Heart right ventricle (tissue), 2 donors: ENCODE measurements around the gene TFPI2.

DNA sequence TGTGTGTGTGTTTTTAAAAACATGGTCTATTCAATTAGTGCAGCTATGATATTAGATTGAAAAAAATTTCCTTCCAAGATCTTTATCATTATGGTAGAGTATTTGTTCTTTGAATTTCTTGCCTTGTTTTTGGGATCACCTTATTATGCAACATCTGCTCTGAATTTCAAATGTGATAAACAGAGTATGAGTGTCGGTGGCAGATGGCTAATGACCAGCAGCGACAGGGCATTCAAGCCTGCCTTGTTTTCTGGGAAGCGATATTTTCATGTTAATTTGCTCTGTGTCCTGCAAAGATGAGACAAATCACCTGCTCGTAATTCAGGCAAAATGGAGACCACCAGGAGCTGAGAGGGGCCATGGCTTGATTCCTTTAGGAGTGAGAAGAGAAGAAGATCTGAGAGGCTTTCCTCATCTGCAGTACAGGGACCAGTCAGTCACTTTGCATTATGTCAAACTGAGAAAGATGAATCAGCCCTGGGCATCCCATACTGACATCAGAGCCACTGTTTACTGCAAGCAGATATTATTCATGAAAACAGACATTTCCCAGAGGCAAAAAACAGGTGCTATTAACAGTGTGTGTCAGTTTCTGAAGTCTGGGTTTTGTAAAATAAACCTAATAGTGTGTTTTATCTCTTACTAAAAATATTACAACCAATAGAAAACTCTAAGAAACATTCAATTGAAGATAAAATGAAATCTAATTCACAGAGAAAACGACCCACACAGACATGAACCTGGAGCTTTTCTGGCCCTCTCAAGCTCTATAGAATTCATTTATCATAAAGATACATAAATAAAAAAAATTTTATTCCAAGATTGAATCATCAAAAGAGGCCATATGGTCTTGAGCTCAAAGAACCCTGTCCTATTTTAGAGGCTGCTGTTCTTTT lies 67.6 kb downstream of the CDK6 start:
- PRO-cap, 2 experiments: no peak in any of the 2 experiments

DNA sequence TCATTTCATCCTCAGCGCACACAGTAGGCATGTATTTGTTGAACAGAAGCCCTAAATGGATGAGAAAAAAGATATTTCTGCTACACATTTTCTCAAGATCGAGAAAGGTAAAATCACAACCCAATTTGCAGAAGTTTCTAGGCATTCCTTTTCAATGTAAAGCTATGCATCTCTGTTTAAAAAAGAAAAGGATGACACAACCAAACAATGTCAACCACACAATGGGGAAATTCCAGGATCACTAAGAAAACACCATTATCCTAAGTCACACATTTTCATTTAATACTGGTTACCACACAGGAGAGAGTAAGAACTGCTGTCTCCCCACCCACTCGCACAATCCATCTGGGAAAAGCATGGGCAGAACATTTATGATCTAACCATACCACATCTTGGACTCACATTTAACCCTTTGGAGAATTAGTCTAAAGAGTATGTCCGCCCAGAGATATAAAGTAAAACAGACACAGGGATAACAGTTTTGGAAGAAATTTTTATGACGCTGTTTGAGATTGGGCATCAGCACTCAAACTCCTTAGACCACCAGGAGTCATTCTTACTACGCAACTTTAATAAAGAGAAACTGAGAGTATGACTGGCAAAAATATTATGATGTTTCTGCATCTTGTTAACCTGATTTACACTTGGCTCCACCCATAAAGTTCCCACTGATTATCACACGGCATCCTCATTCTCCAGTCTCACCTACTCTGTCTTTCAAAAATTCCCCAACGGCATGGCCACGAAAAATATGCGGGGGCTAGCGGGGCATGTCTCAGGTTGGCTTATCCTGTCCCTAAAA lies 4.2 kb downstream of the CDK6 start:
- PRO-cap, 2 experiments: no peak in any of the 2 experiments

DNA sequence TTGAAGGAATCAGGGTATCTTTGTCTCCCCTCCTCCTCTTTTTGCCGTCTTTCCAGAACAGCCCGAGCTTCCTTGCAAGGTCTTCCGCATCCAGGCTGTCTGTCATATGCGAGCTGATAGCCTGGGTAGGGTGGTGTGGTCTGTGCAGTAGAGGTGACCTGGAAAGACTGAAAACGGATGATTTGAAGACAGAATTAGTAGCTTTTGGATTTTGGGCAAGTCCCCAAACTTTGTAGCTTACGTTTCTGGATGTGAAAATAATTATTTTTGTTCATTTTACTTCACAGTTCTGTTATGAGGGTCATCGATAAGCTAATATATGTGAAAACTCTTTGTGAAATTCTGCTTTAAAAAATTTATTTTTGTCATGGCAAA lies 552 bp downstream of the VPS50 start:
- PRO-cap, 2 experiments: no peak in any of the 2 experiments

DNA sequence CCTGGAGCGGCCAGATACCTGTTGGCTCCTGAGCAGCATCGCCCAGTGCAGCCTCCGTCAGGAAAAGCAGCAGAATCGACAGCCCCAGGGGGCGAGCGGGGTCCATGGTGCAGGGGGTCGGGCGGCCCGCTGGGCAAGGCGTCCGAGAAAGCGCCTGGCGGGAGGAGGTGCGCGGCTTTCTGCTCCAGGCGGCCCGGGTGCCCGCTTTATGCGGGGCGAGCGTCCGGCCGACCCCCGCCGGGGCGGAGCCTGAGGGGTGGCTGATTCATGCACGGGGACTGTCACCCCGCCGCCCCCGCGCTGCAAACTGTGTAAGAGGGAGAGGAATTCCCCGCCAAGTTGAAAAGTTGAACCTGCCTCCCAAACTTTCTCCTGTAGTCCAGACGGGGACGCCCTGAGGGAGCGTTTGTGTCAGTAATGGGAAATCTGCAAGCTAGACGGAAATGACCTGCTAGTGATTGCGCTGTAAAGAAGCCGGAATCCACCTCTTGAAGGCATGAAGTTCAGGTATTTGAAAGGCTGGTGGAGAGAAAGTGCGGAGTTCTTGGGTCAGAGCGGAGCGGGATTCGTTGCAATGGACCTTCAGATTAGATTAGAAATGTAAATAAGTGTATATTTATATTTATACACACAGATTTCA lies at the start of gene TFPI2:
Gene TFPI2 (minus strand): TSS at position 181 of the 640 bp plus-strand sequence.
- PRO-cap, 2 experiments: peak in 2 of 2 experiments; most common plus-strand start position 506 of the sequence (in 1); most common minus-strand start position 181 of the sequence (in 2)

DNA sequence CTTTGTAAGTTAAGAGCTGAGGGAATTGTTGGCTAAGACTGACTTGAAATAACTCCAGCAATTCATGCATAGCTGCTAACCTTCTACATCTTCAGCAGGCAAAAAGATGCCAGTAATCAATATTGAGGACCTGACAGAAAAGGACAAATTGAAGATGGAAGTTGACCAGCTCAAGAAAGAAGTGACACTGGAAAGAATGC lies 174 bp downstream of the GNGT1 start:
- PRO-cap, 2 experiments: no peak in any of the 2 experiments

DNA sequence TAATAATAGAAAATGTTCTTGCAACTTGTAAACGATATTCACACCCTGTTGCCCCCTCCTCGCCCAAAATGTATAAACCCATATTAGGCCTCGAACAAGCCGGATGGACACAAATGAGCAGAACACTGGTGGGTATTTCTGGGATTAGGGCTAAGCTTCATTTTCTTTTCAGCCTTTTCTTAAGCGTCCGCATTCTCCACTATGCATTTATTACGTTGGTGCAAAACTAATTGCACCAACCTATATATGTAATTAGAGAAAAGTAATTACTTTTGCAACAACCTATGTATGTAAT lies 332 bp upstream of the GNG11 start:
- PRO-cap, 2 experiments: no peak in any of the 2 experiments

DNA sequence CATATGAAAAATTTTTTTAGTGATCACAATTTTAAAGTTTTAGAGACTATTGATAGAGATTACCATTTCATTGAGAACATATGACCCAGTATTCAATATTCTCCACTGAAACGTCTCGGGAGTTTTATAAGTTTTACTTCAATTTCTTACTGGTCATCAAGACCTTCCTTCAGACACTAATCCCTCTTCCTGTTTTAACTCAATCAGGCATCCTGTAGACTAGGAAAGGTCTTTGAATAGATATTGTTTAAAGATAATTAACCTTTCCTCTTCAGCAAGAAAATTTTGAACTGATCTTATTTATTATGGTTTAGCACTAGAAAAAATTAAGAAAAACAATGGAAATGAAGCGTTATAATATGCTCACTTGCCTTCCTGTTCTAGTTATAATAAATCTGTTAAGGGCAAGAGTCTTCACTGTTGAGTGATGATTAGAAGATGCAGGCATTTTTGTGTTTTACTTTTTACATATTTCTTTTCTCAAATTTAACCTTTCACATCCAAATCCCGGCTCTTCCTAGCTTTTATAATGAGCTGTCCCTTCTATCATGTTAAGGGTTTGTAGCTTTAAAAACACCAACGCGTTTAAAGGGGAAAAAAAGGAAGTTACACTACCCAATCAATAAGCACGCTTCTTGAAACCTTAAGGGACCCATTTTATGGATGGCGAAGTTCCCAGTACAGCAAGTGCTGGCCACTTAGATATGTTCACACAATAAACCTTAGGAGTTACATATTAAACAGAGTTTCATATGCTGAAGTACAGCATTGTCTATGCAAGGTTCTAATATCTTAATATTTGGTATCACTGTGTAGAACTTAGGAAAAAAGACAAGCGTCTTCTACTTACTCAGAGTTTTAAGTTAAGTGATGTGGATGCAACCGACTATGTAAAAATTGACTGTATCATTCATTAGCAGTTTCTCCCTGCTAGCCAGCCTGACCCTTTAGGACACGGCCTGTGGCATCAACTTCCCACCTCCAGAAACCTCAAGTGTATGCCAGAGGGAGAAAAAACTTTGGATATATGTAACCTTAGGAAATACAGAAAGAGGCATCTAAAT lies 1.6 kb downstream of the GNG11 start:
- PRO-cap, 2 experiments: peak in 1 of 2 experiments; most common plus-strand start position 672 of the sequence (in 1); most common minus-strand start position 531 of the sequence (in 1)

- PRO-cap, 2 experiments: peak in 1 of 2 experiments; most common plus-strand start chr7:94183702 (in 1); most common minus-strand start chr7:94183424 (in 1)
Observed at GRCh38 chr7:94183132-94183922, 179.2 kb upstream of the BET1 start.

GRCh38 chr7:94197269-94197752 lies 193.2 kb upstream of the BET1 start:
- PRO-cap, 2 experiments: no peak in any of the 2 experiments

- PRO-cap, 2 experiments: peak in 1 of 2 experiments; most common minus-strand start chr7:94296988 (in 1)
Observed at GRCh38 chr7:94296771-94297130, 97.9 kb upstream of the COL1A2 start.

DNA sequence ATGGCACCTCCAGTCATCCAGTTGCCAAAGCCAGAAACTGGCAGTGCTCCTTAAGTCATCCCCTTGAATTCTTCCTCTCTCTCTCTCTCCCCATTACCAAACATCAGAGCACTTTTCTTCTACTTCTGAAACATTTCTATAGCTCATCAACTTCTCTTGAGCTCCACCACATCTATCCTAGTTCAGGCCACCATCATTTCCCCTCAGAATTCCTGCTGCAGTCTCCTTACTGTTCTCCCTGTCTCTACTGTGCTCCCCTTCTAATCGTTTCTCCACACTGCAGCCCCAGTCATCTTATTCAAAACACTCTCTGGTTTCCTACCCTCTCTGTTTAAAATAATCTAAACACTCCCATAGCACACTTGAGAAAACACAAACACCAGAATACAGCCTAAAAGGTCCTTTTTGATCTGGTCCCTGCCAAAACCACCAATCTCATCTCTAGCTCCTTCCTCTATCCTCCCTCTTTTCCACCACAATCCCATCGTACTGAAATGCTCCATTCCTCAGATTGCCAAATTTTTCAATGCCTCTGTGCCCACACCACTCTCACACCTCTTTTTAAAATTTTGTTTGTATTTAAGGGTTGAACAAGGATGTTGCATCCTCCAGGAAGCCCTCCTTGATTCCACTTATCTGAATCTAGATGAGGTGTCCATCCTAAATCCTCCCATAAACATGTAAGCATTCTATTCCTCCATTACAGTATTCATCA lies 4.8 kb upstream of the COL1A2 start:
- PRO-cap, 2 experiments: no peak in any of the 2 experiments

GRCh38 chr7:94391659-94392051 lies 3.0 kb upstream of the COL1A2 start:
- PRO-cap, 2 experiments: peak in 1 of 2 experiments; most common plus-strand start chr7:94391915 (in 1)

GRCh38 chr7:94428220-94428591 lies 33.5 kb downstream of the COL1A2 start:
- PRO-cap, 2 experiments: no peak in any of the 2 experiments

- PRO-cap, 2 experiments: no peak in any of the 2 experiments
Observed at GRCh38 chr7:94430062-94430891, 35.6 kb downstream of the COL1A2 start.

- PRO-cap, 2 experiments: no peak in any of the 2 experiments
Observed at GRCh38 chr7:94657473-94658366, 1.8 kb upstream of the SGCE start.

DNA sequence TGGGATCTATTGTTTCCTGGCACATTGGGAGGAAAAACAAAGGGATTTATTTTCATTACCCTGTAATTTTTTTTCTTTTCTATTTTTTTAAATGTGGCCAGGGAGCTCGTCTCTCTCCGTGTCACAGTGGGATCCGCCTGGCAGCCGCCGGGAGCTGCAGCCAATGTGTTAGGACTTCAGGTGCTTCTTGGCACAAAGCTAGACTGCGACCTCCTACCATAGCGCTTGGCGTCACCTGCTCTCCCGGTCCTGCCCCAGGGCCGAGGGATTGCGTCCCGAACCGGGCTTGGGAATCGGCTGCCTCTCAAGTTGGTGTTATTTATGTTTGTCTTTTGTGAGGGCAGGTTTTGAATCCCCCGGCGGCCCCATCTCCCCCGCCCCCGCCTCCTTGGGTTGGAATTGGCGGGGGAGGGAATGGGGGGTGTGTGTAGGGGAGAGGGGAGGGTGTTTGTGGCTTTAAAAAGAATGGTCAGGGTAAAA lies 933 bp downstream of the PPP1R9A start:
- PRO-cap, 2 experiments: peak in 1 of 2 experiments; most common minus-strand start position 165 of the sequence (in 1)

DNA sequence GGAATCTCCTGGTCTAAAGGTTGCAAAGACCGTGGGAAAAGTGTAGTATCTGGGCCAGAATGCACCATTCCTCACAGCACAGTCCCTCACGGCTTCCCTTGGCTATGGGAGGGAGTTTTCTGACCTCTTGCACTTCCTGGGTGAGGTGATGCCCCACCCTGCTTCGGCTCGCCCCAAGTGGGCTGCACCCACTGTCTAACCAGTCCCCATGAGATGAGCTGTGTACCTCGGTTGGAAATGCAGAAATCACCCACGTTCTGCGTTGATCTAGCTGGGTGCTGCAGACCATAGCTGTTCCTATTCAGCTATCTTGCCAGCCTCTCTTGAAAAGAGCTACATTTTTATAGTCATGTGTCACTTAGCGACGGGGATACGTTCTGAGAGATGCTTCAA lies 119.8 kb downstream of the PPP1R9A start:
- PRO-cap, 2 experiments: no peak in any of the 2 experiments

- PRO-cap, 2 experiments: no peak in any of the 2 experiments
Observed at GRCh38 chr7:95394488-95394687, 1.8 kb downstream of the PON3 start.

DNA sequence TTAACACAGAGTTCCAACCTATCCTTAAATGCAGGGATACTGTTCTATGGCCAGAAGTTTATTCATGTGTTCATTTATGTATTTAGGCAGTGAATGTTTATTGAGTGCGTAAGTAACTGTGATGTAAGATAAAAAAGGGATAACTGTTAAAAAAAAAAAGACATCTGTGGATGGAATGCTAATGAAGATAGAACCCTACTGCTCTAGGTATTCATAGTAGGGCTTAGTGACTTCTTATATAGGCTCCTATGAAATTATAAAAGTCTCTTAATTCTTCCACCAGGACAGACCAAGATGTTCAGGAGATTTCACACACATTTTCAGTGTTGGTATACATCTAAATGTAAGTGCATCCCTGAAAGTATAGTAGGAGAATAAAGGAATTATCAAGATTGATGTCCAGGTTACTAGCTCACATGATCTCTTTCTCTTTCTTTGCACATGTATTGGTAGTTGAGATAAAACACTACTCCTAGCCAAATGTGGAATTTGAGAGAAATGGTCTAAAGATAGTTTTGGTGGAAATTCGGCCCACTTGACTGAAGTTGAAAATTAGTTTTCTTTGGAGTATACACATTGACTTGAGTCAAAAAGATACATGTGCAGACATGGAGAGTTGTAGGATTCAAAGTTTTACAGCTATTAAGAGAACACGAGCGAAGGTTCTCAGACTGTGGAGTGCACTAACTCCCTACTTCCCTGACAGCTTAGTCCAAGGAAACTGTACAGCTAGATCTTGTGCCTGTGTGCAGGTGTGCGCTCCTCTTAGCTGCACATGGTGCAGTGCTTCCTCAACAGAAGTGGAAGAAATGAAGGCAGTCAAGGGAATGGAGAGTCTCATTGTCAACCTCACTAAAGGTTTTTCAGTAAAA lies 14.0 kb downstream of the PDK4 start:
- PRO-cap, 2 experiments: no peak in any of the 2 experiments

DNA sequence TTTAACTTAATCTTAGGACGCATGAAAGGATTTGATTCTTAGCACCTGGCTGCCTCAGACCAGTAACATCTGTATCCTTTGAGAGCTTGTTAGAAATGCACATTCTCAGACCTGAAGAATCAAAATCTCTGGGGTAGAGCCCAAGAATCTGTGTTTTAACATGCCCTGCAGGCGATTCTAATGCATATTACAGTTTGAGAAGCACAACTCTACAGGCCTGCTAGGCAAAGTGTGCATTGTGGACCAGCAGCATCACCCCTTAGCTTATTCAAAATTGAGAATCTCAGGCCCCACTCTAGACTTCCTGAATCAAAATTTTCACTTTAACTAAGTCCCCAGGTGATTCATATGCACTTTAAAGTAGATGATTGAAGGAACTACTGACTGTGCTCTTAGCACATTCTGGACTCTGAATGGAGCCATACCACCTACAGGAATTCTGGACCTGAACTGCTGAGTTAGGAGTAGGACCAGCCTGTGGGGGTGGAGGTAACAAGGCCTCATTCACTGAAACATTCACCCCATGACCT lies 7.5 kb downstream of the PDK4 start:
- PRO-cap, 2 experiments: no peak in any of the 2 experiments